ENCODE results near the gene F3.

DNA sequence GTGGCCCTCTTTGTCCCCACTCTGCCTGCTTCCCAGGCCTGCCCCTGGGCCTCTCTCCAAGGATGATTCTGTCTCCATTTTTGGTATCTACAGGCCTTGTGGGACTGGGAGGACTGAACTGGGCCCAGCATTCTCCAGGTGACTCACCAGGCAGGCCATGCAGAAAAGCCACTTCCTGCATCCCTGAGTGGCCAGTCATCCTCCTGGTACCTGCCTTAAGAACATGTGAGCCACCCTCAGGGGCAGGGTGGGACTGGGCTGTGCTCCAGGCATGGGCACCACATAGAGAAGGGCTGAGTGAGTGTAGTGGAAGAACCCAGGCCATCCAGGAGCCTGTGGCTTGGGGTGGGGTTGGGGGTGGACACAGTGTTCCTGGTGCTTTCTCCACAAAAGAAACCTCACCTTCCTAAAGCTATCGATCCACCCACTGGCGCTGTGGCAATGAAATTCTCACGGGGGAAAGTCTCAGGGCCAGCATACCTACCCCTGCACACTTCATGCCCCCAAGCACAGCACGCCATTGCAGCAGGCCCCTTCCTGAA, 20.1 kb upstream of the BCAR3 start:
- PRO-cap, result no peak
- RAMPAGE, long total RNA, result no peak

GRCh38 chr1:93821193-93821642, 57.8 kb downstream of the DNTTIP2 start:
- PRO-cap, result no peak
- RAMPAGE, long total RNA, result no peak

- PRO-cap, result no peak
- RAMPAGE, long total RNA, result no peak
Observed at GRCh38 chr1:93876096-93877262, 2.5 kb downstream of the DNTTIP2 start.

GRCh38 chr1:93963368-93964082, 54.3 kb upstream of the GCLM start:
- PRO-cap, result no peak
- RAMPAGE, long total RNA, result no peak

- PRO-cap, result no peak
- RAMPAGE, long total RNA, result no peak
Observed at GRCh38 chr1:93964585-93965354, 55.5 kb upstream of the GCLM start.

DNA sequence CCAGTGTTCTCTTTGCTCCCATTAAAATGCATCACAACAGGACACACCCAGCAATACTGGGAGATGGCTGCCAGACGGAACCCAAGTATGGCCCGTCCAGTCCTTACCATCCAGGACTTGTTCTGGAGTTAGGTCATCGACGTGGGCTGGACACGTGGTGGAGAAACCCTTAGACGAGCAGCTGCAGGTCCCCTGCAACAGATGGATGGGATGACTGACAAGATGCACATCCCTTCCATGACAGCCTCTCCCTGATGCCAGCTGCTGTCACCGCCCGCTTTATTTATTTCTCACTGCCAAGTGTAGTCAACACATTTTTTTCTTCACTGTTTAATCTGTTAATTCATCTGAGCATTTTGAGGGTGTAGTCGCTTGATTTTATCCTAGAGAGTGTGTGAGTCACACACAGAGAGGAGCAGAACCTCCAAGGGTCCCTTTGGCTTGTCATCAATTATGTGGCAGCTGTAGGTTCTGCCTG, 81.0 kb downstream of the ABCA4 start:
- PRO-cap, result no peak
- RAMPAGE, long total RNA, result no peak

GRCh38 chr1:94061932-94062572, 58.9 kb downstream of the ABCA4 start:
- PRO-cap, result no peak
- RAMPAGE, long total RNA, result no peak

DNA sequence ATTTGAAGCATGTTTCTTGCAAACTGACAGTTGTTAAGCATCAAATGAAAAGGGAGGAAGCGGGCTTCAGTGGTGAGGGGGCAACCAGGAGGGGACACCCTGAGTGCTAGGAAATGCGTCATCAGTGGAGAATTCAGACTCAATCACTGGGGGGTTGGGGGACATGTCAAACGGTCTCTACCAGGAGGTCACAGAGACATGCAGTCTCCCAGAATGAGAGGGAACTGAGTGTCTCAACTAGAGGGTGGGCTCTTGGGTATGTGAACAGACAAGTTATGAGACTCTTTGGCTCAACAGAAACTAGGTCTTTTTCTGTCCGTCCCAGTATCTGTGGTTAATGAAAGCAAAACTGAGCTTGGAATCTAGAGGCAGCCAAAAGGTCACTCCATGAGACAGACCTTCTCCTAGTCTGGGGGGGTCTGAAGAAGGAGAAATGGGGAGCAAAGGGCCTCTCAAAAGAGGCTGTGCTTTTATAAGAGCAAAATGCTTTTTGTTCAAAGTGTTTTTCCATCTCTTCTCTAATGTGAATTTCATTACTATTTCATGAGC, 28.5 kb downstream of the ABCA4 start:
- PRO-cap, result no peak
- RAMPAGE, long total RNA, result no peak

DNA sequence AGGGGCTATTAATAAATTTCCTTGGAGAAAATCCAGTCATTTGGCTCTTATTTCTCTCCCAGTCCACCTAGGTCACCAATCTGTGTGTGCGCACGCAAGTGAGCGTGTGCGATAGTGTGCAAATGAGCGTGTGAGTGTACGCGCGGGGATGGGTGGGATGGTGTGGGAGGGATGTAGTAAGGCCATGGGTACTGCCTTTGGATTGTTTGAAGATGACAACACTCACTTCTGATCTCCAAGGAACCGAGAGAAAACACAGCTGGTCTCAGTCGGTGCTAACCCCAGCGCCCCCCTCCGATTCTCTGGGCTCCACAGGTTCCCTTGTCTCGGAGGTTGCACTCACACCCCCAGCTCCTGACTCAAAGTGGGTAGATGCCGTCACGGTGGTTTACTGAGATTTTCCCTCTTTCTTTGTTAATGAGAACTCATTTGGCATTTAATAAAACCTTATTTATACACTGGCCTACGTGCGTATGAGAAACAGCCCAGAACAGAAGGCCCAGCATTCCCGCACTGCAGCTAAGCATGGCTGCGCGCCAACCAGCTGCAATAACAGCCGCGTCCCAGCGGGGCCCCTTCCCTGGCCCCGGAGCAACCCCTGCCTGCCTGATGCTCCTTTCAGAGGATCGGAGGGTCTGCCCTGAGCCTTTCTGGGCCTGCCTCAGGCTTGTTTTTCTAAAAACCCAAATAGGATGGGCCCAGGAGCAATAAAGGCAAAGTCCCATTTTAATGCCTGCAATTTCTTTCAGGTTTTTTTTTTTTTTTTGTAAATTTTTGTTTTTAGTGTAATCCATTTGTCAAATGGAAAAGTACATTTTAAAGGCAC, 25.7 kb downstream of the ABCA4 start:
- PRO-cap, result no peak
- RAMPAGE, long total RNA, result no peak

- PRO-cap, result no peak
- RAMPAGE, long total RNA, result no peak
Observed at GRCh38 chr1:94298643-94299086, 61.3 kb upstream of the ARHGAP29 start.

DNA sequence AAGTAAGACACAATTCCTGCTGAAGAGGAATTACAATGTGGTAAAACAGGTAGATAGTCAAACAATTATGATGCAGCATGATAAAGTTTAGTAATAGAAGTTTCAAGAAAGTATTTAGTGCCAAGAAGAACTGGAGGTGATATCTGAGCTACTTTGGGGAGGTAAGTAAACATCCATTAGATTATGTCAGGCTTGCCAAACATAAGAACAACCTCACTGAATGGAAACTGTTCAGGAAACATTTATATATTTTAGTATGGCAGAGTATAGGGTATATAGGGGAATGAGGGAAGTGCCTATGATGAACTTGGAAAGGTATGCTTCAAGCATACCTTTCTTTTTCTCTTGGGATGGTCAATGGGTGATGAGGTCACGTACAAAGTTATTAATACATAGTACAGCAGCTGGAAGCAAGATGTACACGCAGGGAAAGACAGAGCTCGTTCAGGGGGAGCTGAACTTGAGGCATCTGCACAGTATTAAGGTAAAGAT, 61.4 kb downstream of the ABCD3 start:
- PRO-cap, result no peak
- RAMPAGE, long total RNA, result no peak

GRCh38 chr1:94532987-94533434, 8.5 kb downstream of the F3 start:
- PRO-cap, result no peak
- RAMPAGE, long total RNA, result no peak

DNA sequence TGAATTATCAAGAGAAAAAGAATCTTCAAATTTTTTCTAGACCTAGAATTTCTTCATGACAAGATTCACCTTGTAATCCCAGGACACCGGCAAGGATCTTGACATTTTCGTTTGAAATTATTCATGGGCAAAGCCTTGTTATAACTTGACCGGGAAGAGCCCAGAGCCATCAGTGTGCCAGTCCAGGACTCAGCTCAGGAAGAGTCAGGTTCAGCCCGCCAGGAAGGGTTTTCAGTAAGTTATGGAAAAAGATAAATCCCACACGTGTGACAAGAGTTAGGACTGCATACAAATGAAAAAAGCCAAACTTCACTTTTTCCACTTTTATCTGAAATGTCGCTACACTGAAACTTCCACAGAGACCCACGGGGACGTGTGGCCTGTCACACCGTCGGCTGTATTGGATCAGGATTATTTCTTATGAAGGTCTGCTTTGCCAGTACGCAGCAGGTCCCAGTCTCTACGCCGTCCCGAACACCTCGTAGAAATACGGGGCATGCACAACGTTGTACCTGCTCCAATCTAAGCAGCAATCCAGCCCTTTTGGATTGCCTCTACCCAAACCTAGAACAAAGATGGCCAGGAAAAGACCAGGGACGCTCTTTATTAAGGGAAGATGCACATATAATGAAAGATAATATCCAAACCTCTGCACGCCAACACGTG, 923 bp downstream of the F3 start:
- PRO-cap, result no peak
- RAMPAGE, long total RNA, result no peak

DNA sequence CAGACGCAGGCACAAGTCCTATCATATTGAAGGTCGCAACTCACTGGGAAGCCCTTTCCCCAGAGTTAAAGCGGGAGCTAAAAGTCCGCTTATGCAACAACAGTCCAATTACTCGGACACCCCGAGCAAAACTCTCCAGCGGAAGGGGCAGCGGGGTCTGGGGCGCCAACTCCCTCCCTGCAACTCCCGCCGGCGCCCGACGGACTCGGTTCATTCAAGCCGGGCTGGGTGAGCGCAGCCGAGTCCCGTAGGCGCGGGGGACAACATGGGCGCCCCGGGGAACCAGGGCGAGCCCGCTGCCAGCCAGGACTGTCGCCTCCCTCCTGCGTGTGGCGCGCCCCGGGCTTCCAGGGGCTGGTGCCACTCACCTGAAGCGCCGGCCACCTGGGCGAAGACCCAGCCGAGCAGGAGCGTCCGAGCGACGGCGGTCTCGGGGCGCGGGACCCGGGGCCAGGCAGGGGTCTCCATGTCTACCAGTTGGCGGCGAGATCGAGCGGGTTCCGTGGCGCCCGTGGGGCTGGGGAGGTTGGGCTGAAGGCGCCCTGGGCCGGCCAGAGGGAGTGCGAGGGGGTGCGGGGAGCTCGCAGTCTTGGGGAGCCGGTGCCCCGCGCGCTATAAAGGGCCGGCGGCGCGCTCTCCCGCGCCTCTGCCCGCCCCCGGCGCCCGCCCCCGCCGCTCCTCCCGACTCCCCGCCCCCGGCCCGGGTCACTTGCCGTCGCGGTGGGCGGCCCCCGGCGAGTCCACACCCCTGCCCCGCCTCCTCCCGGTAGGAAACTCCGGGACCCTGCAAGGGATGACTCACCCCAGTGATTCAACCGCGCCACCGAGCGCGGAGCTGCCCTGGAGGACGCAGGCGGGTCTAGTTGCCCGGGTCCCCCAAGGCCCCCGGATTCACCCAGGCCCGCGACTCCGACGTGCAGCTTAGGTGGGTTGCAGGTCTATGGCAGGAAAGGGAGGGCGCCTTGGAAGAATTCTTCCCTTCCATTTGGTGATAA, at the start of gene F3:
F3 (minus strand) TSS at position 591 of the 995 bp plus-strand sequence.
- PRO-cap, result no peak
- RAMPAGE, long total RNA, result start-site peak on the minus strand centred at position 582 of the sequence, 98 bp wide, 144 and 456 reads in 2 replicates

DNA sequence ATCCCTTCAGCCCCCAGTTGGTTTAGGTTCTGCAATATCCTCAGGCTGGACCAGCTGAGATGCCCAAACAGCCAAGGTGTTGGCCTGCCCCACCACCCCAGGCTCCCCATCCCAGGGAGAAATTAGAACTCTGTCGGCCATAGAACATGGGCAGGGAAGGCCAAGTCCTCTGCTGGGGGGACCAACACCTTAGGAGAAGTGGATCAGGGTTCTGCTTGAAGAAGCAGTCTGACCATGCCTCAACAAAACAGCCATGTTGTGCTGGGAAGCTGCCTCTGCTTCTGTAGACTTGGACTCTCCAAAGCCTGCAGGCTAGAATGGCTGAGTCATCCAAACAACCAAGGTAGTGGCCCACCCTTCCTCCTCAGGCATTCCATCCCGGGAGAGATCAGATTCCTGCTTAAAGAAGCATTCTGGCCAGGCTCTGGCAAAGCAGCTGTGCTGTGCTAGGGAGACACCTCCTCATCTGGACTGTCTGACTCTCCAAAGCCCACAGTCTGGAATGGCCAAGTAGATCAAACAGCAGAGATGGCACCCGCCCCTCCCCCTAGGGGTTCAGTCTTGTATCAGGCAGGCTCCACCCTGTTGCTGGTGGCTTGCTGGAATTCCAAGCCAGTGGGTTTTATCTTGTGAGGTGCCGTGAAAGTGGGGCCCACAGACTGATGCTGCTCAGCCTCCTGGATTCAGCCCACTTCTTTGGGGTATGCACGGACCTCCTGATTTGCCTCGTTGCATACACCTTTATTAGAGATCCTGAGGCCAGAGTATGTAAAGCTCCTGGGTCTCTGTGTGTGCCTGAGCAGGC, 38.3 kb upstream of the F3 start:
- PRO-cap, result no peak
- RAMPAGE, long total RNA, result no peak

DNA sequence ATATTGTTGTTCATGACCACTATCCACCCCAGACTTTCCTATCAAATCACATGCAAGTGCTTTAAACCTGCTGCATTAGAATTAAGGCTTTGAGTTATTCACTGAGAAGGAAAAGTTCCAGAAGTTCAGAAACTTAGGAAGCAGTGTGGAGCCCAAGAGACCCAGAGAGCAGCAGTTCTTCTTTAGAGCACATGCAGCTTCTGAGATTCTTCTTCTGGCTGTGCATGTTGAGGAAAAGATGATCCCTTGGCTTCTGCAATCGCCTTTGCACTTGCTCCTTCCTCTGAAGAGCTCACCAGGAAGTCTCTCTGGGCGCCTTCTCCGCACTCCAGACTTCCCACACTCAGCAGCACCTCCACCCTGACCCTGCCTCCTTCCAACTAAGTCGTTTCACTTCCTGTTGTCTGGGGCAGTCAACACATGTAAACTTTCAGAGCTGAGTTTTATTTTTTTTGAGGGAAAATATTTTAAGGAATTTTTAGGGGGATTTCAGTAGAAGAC, 73.3 kb upstream of the F3 start:
- PRO-cap, result no peak
- RAMPAGE, long total RNA, result no peak

DNA sequence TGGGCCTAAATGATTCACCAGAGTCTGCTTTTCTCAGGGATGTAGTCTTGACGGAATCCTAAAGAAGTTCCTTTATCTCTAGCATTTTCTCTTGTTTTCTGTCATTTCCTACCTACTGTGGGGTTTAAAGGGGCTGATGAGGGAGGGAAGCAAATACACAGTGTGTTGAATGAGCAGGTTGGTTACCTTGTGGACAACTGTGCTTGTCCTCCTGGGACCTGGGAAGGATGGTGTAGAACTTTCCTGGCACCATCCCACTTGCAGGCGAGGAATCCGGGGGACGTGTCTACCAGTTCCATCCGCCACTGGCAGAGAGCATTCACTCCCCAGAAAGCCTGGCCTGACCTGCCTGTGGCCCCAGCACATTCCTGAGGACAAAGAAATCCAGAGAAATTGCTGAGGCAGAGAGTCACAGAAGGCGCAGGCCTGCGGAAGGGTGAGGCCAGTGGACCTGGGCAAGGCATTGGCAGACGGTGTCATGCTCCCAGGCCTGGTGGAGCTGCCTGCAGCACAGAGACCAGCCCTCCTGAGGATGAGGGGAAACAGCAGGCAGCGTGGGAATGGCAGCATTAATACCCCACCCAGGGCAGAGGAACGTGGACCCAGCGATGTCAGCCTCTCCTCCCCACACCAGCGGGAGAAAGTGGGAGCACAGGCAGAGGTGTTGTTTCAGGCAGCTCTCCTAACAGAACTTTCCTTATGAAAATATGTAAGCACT, 81.1 kb upstream of the F3 start:
- PRO-cap, result no peak
- RAMPAGE, long total RNA, result no peak

DNA sequence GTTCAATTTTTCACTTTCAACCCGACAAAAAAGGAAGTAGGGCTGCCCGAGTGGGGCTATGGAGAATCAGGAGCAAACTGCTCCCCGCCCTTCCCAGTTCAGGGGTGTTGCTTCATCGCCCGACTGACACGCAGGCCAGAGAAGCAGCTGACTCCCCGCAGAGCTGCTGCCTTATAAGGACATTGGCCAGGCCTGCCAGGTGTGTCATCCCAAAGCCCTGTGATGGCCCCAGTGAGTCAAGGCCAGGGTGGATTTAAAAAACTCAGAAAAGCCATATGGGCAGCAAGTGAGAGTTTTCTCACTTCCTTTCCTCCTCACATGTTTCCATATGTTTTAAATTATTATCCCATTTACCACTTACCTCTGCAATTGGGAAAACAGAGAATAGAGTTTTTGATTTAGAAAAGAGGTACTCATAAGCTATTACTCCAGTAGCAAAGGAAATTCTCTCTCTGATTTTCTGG, 106.4 kb upstream of the SLC44A3 start:
- PRO-cap, result no peak
- RAMPAGE, long total RNA, result no peak

DNA sequence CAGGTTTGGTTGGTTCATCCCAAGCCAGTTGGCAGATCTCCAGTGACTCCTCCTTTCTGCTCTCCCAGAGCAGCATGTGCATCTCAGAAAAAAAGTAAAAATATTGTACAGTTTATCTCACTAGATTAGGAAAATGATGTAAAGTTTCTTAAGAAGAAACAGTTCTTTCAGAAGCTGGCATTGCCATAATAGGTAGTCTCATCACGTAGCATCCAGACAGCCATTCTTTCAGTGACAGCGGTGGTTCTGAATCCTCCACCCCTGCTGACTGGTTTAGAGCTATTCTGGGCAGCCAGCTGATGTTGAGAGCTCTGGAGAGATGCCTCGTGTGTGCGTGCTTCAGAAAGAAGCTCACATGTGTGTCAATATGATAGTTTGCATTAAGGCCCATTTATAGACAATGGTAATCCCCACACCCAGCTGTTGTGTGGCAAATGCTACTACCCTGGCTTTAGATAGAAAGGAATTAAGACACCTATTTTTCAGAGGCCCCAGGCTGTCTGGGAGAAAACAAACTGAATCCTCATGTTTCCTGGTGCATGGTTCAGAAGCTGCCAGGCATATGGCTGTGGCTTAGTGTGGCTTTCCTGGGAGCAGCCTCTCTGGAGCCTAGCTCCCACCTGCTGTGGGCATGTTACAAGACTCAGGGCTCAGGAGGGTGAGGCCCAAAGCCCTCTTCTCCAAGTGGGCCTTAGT, 53.0 kb downstream of the CNN3 start:
- PRO-cap, result no peak
- RAMPAGE, long total RNA, result no peak

DNA sequence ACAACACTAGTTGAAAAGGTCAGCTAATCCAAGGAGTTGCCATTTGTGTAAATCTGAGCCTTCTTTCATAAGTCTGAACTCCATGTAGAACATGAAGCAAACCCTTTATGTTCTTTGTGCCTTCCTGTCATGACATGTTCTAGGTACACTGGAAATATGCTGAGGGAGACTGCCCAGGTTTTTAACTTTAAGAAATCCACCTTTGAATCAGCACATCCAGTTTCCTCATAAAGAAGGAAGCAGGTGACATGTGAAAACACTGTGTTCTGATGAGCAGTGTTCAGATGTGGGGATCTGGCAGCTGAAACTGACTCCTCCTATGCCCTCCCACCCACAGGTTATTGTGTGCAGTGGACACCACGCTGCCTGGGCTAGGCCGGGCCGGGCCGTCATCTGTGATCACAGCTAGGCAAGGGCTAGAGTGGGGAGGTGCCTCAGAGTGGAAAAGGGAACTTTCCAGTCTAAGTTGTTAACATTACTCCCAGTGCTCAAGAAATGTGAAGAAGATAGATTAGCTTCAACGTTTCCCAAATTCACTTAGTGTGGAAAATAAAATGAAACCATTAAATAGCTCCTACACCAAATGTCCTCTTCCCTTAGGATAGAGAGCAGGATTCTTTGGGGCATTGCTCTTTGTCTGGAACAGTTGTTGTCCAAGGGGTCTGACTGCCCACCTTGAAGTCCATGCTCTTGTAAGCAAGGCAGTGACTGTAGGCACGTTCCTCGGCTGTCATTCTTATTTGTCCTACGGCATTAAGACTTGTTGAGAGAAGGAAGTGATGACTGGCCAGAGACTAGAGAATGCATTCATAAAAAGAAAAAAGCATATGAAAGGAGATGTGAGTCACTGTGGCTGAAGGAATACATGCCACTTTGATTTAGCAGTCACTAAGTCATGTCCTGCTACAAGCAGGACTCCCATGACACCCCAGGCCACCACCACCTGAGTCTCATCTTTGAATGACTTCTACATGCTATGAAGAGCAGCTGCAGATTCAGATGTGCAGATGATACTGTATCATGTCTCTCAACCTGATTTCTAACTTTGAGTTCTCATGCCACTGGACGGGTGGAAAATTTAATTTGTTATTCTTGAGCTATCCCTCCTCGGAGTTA, 50.8 kb downstream of the CNN3 start:
- PRO-cap, result no peak
- RAMPAGE, long total RNA, result no peak

All from spinal cord (tissue), 3 donors.